ENCODE data around the genes RPL19 and CDK12.

GRCh38 chr17:38895684-38895957, 25.8 kb downstream of the LASP1 start:
- RRBS: no CpG with 5 or more reads among the region's 2 CpGs

- RRBS: no CpG with 5 or more reads among the region's 8 CpGs
These were observed 46.4 kb downstream of the FBXO47 start for GRCh38 chr17:38920558-38921488.

DNA sequence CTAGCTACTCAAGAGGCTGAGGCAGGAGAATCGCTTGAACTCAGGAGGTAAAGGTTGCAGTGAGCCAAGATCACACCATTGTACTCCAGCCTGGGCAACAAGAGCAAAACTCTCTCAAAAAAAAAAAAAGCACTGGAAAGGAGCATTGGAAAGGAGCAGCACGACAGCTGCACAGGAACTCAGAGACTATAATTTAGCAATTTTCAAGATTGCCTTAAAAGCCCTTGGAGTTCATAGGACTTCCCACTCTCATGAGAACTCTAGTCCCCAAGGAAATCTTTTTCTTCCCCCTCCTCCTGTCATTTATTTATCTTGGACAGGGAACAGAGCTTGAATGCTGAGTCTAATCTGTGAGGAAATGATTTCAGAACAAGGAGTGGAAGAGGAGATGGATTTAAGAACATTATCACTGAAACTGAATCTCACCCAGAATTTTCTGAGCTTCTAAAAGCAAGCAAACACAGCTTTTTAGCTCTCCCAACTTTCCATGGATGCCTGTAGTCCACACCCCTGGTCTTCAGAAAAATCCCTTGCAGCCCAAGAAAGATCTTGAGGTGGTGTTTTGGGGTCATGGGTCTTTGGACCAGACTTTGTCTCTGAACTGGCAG, 68.9 kb downstream of the PLXDC1 start:
- RRBS: no CpG with 5 or more reads among the region's 2 CpGs

DNA sequence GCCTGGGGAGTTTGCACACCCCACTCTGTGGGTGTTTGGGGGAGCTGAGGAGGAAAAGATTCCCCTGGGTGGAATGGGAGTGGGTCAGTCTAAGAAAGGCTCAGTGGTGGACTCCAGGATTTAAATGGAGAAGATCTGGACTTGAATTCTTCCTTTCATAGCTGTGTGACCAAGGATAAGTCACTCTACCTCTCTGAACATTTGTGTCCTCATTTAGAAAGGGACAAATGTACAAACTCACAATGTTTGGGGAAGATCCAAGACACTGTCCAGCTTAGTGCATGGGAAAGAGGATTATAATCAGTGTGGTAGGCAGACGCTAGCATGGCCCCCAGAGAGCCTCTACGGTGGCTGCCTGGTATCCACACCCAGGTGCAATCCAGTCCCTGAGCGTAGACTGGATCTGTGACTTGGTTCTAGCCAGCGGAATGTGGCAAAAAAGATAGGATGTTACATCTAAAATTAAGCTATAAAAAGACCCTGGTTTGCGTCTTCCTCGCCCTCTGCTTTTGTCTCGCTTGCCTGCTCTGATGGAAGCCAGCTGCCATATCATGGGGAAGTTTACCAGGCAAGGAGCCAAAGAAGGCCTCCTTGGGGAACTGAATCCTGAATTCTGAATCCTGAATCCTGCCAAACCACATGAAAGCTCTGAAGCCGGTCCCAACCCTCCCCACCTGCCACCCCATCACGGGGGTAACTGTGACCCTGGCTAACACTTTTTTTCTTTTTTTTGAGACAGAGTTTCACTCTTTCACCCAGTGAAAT, 51.7 kb downstream of the PLXDC1 start:
- RRBS: no CpG with 5 or more reads among the region's 9 CpGs

DNA sequence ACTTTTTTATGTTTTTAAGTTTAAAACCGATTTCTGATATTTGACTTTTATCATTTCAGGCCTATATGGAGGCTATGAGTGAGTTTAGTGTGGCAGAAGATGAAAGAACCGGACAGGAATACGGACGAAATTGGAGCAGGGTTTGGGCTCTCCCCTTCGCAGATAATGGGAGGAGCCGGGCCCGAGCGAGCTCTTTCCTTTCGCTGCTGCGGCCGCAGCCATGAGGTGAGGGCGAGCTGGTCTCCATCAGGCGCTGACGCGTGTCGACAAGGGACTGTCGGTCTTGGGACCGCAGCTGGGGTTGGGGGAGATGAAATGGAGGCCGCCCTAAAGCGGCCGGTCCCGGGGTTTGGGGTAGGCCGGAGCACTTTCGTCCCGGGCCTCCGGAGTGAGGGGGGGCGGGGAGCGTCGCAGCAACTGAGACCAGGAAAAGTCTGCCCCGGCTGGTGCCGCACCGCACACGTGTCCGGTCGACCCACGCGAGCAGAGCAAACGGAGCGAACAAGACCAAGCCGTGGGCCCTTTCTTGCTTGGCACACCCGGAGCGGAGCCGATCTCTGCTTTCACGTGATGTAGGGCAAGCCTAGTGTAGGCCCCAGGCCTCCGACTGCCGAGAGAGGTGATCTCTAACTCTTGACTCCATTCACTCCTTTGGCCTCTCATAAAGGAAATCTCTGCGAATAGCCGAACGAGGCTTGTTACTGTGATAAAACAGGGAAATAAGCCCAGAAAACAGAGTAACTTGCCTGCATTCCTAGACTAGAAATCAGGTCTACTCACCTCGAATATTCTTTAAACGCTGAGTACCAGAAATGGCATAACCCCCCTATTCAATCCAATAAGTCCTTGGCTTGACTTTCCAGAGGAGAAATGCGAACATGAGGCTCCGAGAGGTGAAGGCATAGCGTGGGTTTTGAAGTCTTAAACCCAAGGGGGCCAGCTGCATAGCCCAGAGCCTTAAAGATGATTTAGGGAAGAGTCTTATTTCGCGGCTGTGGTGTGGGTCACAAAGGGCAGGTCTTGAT, at the start of gene RPL19:
Gene RPL19, plus strand, starts transcription at position 159 of the 1,025 bp plus-strand sequence.
- RRBS: 1% methylated on average over 18 of the region's 56 CpGs

- RRBS: no CpG with 5 or more reads among the region's 15 CpGs
These were observed 1.1 kb downstream of the FBXL20 start for GRCh38 chr17:39400101-39400907.

GRCh38 chr17:39461044-39461614, at the start of gene CDK12:
Gene CDK12, plus strand, starts transcription at chr17:39461486.
- RRBS: no CpG with 5 or more reads among the region's 30 CpGs

- RRBS: no CpG with 5 or more reads among the region's 13 CpGs
These were observed 1.6 kb downstream of the CDK12 start for GRCh38 chr17:39462964-39463262.

DNA sequence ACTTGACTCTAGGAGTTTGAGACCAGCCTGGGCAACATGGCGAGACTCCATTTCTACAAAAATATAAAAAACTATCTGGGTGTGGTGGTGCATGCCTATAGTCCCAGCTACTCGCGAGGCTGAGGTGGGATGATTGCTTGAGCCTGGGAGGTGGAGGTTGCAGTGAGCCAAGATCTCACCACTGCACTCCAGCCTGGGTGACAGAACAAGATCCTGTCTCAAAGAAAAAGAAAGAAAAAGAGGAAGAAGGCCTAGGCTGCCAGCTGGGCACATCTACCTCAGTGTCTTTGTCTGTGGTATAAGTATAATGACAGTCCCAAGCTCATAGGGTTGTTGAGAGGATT, 13.8 kb downstream of the NEUROD2 start:
- RRBS: no CpG with 5 or more reads among the region's 3 CpGs

GRCh38 chr17:39649871-39650478, 13.0 kb downstream of the STARD3 start:
- RRBS: no CpG with 5 or more reads among the region's 14 CpGs

- RRBS: no CpG with 5 or more reads among the region's 3 CpGs
These were observed 469 bp upstream of the TCAP start for GRCh38 chr17:39664662-39665098.

GRCh38 chr17:39672900-39673363, 4.7 kb downstream of the PNMT start:
- RRBS: no CpG with 5 or more reads among the region's 13 CpGs

DNA sequence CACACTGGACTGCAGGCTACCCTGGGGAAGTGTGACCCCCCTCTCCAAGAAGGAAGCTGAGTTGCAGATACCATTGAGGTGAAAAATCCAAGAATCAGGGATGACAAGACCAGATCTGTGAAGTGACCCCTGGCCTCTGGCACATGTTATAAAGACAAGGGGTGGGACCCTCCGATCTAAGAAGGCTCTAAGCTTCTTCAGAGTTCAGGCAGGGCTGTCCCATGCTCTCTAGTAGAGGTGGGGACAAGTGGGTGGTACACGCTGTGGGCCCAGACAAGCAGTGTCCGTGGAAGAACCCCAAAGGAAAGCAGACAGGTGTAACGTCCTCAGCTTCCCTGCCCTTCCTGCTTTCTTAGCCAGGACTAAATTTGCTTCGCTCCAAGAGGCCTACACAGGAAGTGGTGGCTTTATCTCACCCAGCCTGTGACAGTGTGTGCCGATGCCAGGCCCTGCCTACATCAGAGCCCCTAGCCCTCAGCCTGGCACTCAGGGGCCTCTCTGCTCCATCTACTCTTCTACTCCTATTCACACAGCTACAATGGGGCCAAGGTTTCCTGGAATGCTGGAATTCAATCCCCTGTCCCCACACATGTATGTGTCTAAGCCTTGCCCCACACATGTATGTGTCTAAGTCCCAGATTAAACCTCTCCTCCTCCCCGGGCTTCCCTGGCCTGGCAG, 8.4 kb downstream of the PGAP3 start:
- RRBS: 76% methylated on average over 1 of the region's 7 CpGs

- RRBS: no CpG with 5 or more reads among the region's 2 CpGs
These were observed 3.7 kb downstream of the ERBB2 start for GRCh38 chr17:39703545-39703995.

GRCh38 chr17:39705677-39706977, 6.3 kb downstream of the ERBB2 start:
- RRBS: no CpG with 5 or more reads among the region's 25 CpGs

- RRBS: no CpG with 5 or more reads among the region's 20 CpGs
These were observed 2.7 kb downstream of the MIEN1 start for GRCh38 chr17:39727326-39728384.

DNA sequence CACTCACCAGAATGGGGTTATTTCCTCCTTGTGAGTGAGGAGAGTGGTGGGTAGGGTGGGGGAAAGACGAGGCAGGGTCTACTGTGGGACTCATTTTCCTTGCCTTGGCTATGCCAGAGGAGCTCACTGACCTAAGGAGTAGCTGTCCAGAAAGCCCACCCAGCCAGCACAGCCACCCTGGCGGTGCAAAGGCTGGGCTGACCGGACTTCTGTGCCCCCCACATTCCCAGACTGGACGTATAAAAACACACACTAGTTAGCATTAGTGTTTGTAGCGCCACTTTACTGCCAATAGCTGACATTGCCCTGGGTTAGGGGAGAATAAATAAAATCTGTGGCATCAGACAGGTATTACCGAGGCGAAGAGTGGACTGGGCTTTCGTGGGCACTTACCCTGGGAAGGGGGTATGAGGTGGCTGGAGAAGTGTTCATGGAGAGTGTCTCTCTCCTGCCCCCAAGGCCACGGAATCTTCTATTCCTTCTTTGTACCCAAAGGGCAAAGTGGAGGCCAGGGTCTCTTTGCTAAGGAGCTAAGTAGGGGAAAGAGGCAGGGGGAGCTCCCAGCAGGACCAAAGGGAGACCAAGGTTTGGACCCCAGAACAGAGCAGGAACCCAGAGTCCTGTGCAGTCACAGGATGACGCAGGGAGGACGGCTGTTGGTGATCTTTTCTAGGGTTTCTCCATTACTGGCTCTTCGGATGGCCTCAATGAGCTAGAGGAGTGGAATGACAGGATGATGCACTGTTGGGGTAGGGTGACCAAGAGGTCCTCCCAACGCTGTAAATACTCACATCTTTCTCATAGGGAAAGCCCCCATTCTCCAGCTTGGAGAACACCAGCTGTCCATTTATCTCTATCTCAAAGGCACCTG, 1.2 kb downstream of the MIEN1 start:
- RRBS: no CpG with 5 or more reads among the region's 13 CpGs

DNA sequence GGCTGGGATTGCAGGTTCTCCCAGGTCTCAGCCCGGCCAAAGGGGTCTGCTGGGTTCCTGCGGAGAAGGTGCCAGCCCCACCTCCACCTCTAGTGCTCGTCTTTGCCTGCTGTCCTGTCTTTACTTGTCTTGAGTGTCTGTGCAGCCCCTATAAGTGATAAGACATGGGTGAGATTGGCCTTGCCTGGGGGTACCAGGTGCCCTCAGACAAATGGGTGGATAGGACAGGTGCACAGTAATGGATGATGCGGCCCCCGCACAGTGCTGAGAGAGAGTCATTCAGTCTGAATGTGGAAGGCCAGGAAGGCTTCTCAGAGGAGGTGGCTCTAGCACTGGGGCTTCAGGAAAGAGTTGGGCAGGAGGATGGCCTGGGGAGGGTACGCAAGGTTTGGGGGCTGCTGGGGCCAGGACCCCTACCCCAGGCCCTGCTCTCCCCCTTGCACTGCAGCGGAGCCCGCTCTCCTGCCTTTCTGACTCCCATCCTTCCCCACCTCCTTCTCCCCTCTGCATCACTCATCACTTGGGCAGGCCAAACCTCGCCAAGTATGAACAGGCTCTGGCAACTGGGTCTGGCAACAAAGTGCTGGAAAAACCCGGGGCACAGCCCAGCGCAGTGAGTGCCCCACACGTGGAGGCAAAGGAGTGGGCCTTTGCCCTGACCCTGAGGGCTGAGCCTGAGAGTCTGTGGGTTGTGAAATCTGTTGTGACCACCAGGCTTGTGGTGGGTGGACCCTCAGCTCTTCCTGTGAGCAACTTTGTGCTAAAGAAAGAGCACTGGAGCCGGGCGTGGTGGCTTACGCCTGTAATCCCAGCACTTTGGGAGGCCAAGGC, 3.4 kb downstream of the GRB7 start:
- RRBS: no CpG with 5 or more reads among the region's 15 CpGs

- RRBS: no CpG with 5 or more reads among the region's 15 CpGs
These were observed 5.1 kb downstream of the GRB7 start for GRCh38 chr17:39742775-39743233.

DNA sequence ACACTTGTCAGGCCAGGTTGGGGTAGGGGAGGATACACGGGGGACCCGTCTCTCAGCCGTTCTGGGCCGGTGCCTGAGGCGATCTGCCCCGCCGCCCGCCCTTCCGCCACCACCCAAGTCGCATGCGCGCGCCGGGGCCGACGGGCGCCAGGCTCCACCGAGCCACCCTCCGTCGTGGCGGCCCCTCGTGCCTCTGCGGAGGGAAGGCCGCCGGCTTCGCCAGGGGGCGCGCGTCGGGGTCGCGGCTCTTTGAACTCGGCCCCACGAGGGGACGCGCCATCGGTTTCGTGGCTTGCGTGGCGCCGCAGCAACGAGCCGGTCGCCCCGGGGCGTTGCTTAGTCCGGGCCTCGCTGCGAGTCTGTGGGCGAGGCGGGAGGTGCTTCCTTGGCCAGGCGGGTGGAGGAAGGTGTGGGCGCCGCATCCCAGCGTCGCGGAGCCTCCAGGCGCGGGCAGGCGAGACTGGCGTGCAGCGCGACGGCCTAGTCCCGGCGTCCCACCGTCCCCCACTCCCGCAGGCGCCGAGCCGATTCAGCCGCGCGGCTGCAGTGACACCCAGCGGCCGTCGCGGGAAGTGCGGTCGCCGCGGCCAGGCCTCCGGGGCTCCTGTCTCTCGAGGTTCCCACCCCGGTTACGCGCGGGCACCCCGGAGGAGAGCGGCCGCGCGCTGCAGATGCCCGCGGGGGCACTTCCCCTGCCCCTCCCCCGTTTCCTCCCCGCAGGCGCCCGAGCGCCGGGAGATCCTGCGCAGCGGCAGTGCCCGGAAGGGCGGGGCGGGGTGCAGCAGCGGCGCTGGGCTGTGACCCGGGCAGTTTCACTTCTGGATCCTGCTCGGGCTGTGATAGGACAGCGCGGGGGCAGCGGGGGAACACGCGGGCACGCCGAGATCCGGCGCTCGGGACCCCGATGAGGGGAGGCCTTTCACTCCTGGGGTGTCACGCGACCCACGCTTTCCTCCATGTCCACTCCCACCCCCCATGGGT, 16.4 kb downstream of the GRB7 start:
- RRBS: 1% methylated on average over 72 of the region's 124 CpGs

Data from zone of skin (tissue), 1 donor.